ENCODE results near the gene ZP3.

DNA sequence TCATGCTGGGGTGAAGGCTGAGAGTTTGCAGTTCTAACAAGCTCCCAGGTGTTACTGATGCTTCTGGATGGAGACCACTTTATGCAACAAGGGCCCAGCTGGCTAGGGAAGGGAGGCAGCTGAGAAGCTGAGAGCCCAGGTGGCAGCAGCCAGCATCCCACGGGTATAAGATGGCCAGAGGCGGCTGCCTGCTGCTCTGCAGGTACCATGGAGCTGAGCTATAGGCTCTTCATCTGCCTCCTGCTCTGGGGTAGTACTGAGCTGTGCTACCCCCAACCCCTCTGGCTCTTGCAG is at the start of gene ZP3:
Gene ZP3, plus strand, starts transcription at position 193 of the 294 bp plus-strand sequence.
- RRBS: no CpG with 5 or more reads among the region's 2 CpGs

GRCh38 chr7:76511300-76511509 is 853 bp downstream of the UPK3B start:
- RRBS: no CpG with 5 or more reads among the region's 4 CpGs

- RRBS: no CpG with 5 or more reads among the region's 6 CpGs
Measured at GRCh38 chr7:76512542-76512813, 2.1 kb downstream of the UPK3B start.

GRCh38 chr7:76605767-76606518 is 21.1 kb downstream of the POMZP3 start:
- RRBS: no CpG with 5 or more reads among the region's 9 CpGs

DNA sequence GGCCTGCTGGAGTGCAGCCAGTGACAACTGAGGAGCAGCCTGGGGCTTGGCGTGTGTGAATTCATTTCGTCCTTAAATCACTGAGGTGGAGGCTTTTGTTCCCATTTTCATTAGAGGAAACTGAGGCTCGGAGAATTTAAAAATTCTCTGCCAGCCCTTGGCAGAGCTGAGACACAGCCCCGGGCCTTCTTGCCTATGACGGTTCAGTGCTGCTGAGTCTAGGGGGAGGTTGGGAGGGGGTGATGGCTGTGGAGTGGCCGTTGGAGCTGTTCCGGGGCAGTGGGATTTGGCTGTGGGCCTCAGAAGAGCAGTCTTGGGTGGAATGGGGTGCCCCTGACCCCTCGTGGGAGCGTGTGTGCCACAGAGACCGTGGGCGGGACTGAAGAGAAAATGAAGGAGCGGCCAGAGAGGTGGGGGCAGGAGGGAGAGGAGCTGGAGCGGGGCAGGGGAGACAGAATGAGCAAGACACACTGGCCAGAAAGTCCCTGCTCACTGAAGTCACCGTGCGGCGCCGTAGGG is 40.1 kb downstream of the SPDYE17 start:
- RRBS: no CpG with 5 or more reads among the region's 17 CpGs

- RRBS: no CpG with 5 or more reads among the region's 3 CpGs
Measured at GRCh38 chr7:77241953-77242409, 42.4 kb upstream of the FGL2 start.

DNA sequence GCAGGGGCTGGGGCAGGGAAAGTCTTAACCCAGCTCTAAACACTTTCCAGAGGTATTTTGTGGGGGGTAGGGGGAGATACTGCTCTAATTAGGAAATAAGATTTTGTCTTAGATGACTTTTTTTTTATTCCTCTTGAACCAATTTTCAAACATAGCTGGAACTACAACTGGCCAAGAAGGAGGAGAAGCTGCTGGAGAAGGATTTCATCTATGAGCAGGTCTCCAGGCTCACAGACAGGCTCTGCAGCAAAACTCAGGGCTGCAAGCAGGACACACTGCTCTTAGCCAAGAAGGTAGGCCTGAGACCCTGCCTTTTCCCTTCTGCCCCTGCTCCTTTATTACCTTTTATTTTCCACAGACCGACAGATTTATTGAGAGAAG is 87.7 kb upstream of the FGL2 start:
- RRBS: no CpG with 5 or more reads among the region's 1 CpG

DNA sequence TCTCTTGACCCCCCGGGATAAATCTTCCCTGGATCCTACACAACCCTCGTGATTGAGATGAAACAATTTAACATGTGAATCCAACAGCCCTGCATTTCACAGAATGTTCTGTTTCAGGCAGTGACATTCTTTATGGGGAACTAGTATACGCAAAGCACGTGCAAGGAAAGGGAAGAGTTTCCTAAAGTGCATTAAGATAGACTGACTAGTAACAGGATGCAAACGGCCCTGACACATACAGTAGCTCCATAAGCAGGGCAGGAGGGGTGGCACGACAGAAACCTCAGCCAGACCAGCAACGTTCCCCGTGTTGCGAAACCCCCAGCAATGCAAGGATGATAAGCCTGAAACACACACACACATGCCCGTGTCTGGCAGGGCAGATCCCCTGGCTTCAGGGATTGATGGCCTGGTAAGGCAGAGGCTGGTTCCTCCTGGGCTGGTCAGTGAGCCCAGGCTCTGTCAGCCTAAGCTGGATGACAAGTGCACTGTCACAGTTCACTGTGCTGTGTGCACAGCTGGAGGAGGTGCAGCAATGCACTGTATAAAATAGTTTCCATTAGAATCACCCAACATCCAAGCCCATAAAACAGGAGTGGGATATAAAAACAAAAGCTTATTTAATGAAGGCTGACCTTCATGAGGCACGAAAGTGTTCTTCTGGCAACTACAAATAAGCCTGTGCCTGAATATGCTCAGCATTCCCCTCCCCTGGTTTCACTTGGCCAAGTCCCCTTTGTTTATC is 89.0 kb downstream of the GSAP start:
- RRBS: no CpG with 5 or more reads among the region's 11 CpGs

GRCh38 chr7:77482046-77482256 is 55.1 kb upstream of the PTPN12 start:
- RRBS: no CpG with 5 or more reads among the region's 2 CpGs

DNA sequence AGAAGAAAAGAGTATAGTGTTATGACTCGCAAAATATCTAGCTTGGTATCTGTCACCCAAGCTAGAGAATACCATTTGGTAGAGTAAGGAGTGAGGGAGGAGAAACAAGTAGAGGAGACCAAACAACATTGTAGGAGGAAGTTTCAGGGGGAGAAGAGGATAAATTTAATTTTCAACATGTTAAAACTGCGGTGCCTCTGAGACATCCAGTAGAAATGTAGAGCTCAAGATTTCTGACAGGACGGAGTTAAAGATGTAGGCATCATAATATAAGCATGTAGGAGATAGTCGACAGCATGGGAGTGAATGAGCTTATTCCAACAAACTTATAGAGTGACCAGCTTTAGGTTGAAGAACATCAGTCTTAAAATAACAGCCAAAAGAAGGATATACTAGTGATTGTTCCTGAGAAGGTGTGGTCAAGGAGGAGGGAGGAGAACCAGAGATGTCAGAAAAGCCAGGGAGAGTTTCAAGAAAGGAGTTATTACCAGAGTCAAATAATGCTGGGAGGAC is 5.6 kb downstream of the PTPN12 start:
- RRBS: no CpG with 5 or more reads among the region's 4 CpGs

- RRBS: no CpG with 5 or more reads among the region's 6 CpGs
Measured at GRCh38 chr7:77711211-77711680, 15.0 kb downstream of the RSBN1L start.

DNA sequence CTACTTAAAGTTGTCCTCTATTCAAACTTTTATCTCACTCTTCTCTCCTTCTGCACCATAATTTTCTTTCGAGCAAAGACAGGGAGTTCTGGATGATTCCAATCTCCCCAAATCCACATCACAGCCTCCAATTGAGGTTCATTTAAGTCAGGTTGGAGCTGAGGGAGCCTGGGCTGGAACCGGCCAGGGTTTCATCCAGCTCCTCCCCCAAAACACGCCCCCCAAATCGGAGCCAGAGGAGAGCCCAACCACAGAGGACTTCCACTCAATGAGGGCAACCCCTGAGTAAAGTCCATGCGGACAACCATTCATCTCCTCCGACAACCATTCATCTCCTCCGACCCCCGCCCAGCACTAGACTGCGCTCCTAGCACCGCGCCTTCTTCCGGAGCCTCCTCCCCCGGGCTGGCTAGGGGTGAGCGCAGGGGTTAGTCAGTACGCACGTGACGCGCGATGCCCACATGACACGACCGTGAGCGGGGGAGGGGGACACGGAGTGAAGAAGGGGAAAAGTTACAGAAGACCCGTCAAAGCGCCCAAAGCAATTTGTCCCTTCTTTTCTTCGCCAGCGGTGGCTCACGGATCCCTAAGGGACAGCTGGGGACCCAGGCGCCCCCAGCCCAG is 1.4 kb downstream of the MAGI2 start:
- RRBS: no CpG with 5 or more reads among the region's 29 CpGs

DNA sequence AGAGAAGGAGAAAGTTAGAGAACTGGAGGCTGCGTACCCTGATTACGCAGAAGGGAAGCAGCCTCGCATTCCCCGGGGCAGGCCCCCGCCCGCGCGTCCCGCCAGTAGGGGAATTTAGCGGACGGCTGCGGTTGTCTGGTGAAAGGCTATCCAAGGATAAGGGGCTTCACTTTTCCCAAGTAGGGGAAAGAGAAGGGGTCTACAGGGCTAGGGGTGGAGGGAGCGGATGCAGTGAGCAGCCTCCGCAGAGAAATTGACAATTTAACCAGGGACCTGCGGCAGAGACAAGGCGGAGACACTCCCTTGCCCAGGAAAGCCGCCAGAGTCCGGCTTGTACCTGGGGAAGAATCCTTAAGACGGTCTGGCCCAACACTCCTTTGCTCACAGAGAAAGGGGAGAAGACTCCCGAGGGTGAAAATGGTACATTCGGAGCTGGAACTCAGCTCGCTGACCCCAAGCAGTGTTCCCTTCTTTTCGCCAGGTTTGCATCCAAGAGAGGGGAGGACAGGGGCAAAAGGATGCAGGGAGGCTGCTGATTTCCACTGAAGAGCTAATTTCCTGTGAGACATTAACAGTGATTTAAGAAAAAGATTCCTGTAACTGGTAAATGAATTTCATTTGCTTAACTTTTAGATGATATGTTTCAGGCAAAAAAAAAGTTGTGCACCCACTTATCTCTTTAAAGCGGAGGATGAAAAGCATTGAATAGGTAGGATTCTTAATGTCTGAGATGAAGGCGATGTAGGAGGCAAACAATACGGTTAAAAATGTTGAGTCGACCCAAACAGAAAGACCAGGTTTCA is 1.1 kb upstream of the MAGI2 start:
- RRBS: no CpG with 5 or more reads among the region's 27 CpGs

- RRBS: no CpG with 5 or more reads among the region's 11 CpGs
Measured at GRCh38 chr7:80524526-80525094, 12.7 kb upstream of the GNAT3 start.

- RRBS: no CpG with 5 or more reads among the region's 1 CpG
Measured at GRCh38 chr7:80624727-80625114, 13.7 kb upstream of the CD36 start.

DNA sequence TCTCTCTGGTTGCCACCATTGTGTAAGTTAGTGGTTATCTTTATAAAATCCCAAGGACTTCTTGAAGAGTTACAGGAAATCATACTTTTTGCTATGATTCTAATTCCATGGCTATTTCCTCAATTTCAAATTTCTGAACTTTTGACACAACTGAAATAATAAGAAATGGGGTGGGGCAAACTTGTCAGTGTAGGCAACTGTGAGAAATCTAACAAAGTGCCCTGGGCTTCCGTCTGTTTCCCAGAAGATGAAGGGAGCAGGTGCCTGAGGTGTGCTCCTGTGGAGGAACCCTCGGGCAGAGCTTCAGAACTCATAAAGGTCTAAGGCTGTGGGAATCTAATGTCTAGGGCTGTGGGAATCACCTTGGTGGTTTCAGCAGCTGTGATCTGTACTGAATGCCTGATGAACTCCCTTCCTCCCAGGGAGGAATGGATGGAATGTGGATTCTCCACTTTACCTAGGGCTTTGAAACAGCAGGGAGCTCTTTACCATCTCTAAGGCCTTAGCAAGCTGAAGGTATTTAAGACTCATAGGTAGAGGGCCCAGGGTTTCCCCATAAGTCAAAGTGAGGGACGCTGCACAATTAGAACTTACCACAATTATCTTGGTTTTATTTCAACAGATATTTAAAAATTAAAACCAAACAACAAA is 35.9 kb upstream of the SEMA3E start:
- RRBS: no CpG with 5 or more reads among the region's 3 CpGs

GRCh38 chr7:84193676-84194056 is 923 bp downstream of the SEMA3A start:
- RRBS: no CpG with 5 or more reads among the region's 1 CpG

DNA sequence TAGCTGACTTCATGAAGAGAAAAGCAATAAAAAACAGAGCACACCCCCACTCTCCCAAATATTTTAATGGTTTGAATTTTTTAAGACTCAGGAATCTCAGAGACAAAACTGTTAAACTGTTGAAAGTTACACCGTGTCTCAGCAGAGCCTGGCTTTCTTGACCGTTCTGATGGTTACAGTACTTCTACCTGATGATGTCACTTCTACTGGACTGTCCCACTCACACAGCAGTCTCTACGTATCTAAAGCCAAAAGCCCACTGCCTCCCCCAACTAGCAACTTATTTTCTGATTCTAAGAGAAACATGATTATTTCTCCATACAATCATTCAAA is 10.5 kb downstream of the GRM3 start:
- RRBS: no CpG with 5 or more reads among the region's 3 CpGs

Data from T47D (cell line).